ENCODE measurements around the gene SLC22A3.

GRCh38 chr6:160037581-160038416 lies 68.9 kb downstream of the IGF2R start:
- PRO-cap, result no peak
- RRBS, result no CpG with 5 or more reads among the region's 6 CpGs

DNA sequence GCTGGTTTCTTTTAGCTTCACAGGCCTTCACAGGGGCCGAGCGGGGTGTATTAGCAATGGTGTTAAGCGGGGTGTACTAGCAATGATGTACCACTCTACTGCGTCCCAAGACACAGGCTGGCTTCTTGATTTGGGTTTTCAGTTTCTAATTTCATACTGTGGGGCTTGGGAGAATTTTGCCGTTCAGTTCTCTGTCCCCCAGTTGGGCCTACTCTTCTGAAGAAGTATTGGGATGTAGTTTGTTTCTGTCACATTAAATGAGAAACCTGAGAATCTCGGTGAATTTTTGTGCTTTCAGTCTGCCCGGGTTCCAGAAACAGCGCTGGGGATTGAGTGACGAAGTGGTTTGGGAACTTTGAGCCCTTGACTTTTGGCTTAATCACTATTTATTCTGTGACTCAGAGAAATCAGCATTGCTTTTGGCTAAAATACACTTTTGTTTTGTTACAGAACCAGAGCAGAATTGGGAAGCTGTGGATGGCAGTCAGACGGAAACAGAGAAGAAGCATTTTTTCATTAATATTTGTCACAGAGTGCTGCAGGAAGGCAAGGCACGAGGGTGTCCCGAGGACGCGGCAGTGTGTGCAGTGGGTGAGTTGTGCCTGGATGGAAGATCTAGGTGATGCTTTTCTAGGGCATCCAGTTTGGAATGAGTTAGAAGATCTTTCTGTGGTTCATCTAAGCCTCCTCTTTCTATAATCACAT lies 74.0 kb downstream of the IGF2R start:
- PRO-cap, result bidirectional peak, plus-strand start at position 455 of the sequence, minus-strand start at position 266 of the sequence
- RRBS, result no CpG with 5 or more reads among the region's 14 CpGs

DNA sequence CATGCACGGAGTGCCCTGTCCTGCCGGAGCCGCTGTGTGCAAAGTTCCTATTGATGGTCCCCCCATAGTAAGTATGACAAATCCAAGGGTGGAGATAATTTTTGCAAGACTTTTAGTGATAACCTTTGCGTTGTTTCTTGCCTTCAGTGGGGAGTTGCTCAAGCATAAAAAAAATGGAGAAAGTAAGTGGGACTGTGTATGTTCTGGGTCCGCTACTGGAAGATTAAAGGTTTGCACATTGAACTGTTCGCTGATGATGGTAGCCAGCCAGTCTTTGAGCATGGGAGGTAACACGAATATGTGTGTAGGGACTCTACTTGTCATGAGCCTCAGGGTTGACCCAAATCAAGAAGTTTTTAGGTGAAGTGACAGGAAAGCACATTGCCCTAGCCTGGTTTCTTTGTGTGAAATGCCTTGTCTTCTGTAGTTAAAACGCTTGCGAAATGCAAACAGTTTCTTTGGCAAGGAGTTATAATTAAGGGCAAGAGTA lies 47.7 kb upstream of the SLC22A1 start:
- PRO-cap, result no peak
- RRBS, result no CpG with 5 or more reads among the region's 9 CpGs

GRCh38 chr6:160124793-160125402 lies 3.3 kb downstream of the SLC22A1 start:
- PRO-cap, result no peak
- RRBS, result no CpG with 5 or more reads among the region's 7 CpGs

- PRO-cap, result no peak
- RRBS, result no CpG with 5 or more reads among the region's 6 CpGs
Observed at GRCh38 chr6:160160888-160161327, 39.3 kb downstream of the SLC22A1 start.

- PRO-cap, result no peak
- RRBS, result 59% methylated on average over 22 of the region's 94 CpGs
Observed at GRCh38 chr6:160347631-160348485, at the start of gene SLC22A3. TSS of gene SLC22A3 (plus strand) at chr6:160348378.

DNA sequence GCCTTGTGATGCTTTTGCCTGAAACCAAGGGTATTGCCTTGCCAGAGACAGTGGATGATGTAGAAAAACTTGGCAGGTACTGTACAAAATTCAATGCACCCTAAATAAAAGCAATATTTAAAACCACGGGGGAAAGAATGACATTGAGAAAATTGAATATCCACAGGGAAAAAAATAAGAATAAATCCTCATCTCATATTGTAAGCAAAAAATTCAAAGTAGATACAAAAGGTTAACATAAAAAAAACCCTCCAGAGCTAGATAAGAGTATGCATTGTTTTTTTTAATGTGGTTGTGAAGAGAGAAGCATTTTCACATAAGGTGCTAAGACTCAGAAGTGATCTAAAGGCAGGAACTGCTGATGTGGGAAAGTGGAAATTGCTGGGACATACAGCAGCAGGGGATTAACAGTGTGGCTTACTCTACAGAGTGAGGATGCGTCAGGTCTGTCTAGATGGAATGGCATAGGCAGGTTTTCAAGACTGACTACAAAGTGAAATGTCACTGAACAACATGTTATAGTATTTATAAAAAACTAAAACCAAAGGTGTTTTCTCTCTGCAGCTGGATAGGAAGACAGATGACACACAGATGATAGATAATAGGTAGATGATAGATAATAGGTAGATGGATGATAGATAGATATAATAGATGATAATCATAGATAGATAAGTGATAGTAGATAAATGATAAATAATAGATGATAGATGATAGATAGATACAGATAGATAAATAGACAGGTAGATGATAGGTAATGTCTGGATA lies 99.7 kb downstream of the SLC22A3 start:
- PRO-cap, result no peak
- RRBS, result no CpG with 5 or more reads among the region's 2 CpGs

DNA sequence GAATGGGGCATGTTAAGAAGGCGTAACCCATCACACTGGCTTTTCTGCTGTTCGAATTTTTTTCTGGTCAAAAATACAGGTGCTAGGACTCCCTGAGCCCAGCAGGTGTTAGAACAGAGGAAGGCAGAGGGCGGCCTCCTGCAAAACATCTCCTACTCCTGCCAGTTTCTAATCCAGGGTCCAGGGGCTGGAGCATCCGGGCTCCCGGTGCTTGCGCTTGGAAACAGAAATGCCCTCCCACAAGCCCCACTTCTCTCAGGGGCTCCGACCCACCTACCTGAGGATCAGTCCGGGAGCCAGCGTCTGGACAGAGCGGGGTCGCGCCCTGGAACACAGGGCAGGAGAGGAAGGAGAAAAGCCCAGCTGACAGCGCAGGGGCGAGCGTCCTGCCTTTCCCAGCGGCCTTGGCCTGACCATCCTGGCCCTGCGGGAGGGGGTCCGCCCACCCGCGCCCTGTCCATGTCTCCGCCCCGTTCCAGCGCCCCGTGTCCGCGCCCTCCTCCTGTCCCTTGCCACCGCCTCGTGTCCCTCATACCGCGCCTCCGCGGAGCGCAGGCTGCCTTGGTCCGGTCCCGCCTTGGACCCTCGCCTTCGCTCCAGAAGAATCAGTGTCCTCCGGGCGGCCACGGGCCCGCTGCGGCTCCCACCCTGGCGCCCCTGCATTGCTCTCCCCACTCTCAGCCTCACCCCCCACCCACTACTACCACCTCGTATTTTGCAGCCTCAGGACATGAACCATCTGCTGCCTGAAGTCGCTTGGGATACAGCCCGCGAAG lies 14.9 kb upstream of the LPA start:
- PRO-cap, result no peak
- RRBS, result 77% methylated on average over 9 of the region's 47 CpGs

GRCh38 chr6:162387778-162388146 lies 339.8 kb downstream of the PRKN start:
- PRO-cap, result no peak
- RRBS, result no CpG with 5 or more reads among the region's 8 CpGs

GRCh38 chr6:162728145-162728522 lies 360 bp downstream of the PACRG start:
- PRO-cap, result no peak
- RRBS, result no CpG with 5 or more reads among the region's 7 CpGs

DNA sequence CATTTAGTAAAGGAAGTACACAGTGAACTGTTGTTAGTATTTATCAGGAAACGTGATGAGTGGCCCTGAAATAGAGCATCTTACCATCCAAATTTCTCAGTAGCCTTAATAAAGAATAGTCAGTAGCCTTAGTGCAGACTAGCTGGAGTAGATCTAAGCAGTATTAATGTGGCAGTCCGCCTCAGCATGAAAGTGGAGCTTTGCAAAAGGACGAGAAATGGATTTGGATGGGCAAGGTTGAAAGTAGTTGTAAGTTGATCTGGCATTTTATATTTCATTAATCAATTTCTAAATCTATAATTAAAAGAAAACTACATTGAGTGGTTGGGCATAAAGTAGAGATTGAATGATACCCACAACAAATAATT lies 205.4 kb upstream of the QKI start:
- PRO-cap, result no peak
- RRBS, result no CpG with 5 or more reads among the region's 3 CpGs

DNA sequence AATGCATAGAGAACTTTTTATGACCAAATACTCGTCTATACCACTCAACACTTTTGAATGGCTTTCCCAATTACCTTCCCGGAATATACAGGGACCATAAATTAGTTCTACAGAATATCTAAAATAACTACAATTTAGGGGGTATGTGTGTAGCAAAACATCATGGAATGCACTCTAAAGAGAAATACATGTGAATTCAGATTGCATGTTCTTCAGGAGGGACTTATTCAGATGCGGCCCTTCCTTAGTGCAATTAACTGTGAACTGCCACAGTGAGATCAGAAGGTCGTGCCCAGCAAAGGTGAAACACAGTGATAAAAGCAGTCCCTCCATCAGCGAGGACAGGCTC lies 125.9 kb upstream of the QKI start:
- PRO-cap, result no peak
- RRBS, result no CpG with 5 or more reads among the region's 5 CpGs

DNA sequence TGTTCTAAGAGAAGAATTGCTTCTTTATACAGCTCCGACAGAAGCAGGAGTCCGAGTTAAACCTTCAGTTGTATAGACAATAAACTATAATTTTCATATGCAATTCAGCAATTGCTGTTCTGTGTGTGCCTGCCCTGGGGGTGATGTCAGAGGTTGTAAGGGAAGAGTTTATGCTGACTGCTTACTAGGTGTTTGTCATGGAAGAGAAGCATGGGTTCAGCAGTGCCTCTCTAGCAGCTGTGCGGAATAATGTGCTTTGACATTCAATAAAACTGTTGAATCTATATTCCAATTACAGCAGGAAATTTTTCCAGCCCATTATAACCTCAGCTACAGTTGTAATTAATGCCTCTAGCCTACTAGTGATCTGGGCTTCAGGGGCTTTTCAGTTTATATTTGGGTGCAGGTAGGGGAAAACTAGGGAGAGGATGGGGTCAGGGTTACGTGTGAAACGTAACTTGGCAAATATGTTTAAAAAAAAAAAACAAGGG lies 99.3 kb upstream of the QKI start:
- PRO-cap, result no peak
- RRBS, result no CpG with 5 or more reads among the region's 5 CpGs

GRCh38 chr6:163353905-163354576 lies 60.5 kb upstream of the QKI start:
- PRO-cap, result no peak
- RRBS, result 40% methylated on average over 1 of the region's 13 CpGs

DNA sequence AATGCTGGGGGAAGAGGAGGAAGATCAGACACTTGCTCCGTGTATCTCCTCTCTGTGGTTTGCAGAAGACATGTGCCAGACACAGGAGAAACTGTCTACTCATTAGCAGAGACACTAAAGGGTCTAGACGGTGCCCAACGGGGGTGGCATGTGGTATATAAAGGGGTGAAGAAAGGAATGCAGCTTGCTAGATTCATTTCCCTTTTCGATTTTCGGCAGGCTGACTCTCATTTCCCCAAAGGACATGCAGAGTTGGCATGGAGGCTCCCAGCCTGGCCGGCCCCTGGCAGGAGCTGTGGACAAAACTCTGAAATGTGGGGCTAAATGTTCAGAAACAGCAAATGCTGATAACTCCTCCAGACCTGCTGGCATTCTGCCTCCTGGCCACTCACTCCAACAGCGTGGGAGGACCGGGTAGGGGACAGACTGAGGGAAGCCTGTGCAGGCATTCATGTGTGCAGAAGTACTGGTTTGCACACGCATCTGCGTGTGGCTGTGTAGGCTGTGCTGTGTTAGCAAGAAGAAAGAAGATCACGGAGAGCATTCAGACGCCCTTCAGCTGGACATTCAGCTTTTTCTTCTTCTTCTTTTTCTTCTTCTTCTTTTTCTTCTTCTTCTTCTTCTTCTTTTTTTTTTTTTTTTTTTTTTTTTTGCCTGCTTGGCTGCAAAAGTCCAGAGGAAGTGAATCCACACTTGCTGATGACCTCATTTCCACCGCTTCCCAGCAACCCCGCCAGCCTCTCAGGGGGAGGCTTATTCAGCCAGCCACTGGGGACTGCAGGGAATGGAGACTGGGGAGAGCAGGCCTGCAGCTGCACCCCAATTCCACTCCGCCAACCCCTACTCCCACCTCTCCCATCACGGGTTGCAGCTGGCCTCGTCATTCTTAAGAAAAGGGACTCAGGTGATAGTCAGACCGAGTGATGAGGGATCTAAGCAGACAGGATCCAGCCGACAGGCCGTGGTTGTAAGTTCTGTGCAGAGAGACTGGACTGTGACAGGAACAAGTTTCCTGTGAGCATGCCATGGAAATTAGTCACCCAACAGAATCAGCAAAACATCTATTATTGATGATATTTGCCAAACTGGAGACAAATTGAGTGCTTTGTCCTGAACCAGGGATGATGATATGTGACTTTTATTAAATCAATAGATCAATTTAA lies 59.2 kb upstream of the QKI start:
- PRO-cap, result bidirectional peak, plus-strand start at position 749 of the sequence, minus-strand start at position 468 of the sequence
- RRBS, result no CpG with 5 or more reads among the region's 20 CpGs

- PRO-cap, result no peak
- RRBS, result no CpG with 5 or more reads among the region's 5 CpGs
Observed at GRCh38 chr6:163403586-163404000, 10.9 kb upstream of the QKI start.

DNA sequence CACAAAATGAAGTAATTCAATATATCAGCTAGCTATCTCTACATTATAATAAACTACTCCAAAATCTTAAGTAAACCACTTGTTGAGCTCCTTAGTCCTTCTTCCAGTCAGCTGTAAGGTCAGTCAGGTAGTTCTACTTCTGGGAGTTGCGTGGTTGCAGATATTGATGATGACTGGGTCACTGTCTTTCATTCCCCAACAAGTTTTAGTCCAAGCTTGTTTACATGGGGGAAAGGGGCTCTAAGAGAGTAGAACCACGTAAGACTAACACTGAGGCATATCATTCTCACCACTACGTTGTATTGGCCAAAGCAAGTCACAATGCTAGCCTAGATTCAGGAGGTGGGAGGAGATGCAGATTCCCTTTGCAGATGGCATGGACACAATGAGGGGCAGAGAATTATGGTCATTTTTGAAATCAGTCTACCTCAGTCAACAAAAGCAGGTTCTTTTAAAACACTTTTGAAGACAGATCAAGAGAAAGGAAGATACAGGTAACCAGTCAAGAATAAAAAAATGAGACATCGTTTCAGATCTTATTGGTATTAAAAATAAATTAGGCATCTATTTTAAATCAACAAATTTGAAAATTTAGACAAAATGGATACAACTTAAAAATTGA lies 58.6 kb downstream of the QKI start:
- PRO-cap, result no peak
- RRBS, result no CpG with 5 or more reads among the region's 4 CpGs

DNA sequence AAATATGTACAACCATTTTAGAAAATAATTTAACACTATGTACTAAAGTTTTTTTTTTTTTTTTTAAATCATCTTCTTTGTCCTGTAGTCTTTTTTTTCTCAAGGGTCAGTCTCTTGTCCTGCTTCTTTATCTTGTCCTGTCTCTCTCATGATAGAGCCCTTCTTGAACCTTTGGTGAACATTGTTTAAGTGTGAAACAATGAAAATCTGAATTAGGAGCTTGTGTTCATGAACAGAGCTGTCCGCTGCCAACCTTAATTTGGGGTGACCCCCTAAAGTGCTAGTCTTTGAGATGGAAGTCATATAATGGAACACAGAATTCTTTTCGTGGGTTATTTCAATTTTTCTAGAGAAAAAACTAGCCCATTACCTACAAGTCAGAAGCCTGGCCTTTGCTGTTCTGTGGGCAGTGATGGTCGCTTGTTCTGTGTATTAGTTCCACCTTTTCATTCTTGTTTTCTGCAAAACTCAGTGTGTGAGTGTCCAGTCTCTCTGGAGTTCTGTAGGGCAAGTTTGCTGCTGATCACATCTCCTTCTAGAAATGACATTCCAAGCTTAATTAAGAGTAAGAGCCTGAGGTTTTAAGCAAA lies 61.8 kb downstream of the QKI start:
- PRO-cap, result no peak
- RRBS, result no CpG with 5 or more reads among the region's 3 CpGs

DNA sequence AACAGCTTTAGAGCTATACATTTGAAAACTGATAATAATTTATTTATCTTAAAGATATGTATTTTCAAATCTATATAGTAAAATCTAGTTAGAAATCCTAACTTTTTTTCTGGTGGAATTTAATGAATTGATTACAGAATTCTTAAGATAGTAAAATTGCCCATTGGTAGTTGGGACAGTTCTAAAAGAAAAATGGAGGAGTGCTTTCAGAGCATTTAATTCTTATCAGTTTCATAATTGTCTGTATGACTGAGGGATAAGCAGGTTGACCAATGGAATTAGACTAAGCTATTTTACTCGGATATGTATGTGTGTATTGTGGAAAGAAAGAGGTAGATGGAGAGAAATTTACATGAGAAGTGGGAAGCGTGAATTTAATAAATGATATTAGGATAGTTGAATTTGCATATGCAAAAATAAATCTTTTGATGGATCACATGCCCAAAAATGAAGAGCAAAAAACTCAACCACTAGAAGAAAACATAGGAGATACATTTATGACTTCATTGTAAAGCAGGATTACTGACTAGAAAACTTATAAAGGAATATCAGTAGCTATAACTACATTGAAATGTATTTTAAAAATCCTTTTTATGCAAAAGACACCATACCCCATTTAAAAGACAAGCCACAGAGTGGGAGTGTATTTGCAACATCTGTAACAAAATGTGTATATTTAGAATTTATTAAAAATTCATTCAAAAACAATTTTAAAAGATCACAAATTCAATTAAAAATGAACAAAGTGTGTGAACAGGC lies 100.0 kb downstream of the QKI start:
- PRO-cap, result no peak
- RRBS, result no CpG with 5 or more reads among the region's 2 CpGs

GRCh38 chr6:163564910-163565638 lies 150.6 kb downstream of the QKI start:
- PRO-cap, result no peak
- RRBS, result no CpG with 5 or more reads among the region's 6 CpGs